ENCODE data around the genes ERGIC2 and DENND5B.

DNA sequence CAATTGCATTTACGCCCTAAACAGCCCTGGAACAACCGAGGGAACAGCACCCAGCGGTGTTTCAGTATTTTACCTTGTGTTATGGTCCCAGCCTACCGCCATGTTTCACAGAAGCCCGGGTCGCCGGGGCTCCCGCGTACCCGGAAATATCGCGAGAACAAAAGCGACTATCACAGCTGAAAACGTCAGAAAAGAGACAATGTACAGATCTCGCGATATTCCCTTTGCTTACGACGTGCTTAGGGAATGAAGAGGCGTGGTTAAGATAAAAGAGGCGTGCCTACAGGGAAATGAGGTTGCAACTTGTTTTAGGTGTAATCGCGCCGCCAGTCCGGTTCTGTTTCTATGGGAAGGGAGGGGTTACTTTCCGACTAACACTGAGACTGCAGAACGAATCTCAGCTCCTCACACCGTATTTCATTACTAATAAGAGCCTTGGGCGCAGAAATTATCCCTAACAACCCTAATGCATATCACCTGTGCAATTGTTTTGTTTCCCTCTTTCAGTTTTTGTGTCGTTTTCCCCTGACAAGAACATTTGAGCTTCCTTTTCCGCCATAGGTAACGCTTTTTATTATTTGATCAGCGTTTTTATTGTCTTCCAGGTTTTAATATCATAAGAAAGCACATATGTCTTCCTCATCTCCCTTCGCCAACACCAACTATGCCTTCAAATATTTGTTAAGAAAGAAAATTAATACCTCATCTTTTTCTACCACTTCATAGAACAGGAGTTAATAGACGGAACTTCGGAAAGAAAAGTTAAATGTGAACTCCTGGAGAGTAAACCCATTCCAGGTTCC, at the start of gene ERGIC2:
Gene ERGIC2 (minus strand): TSS at position 131 of the 803 bp plus-strand sequence.
- PRO-cap, result bidirectional peak, plus-strand start at position 329 of the sequence, minus-strand start at position 107 of the sequence

- PRO-cap, result no peak
Observed at GRCh38 chr12:29437348-29438004, 56.5 kb upstream of the ERGIC2 start.

GRCh38 chr12:29572519-29573478, 75.3 kb upstream of the OVCH1 start:
- PRO-cap, result no peak

DNA sequence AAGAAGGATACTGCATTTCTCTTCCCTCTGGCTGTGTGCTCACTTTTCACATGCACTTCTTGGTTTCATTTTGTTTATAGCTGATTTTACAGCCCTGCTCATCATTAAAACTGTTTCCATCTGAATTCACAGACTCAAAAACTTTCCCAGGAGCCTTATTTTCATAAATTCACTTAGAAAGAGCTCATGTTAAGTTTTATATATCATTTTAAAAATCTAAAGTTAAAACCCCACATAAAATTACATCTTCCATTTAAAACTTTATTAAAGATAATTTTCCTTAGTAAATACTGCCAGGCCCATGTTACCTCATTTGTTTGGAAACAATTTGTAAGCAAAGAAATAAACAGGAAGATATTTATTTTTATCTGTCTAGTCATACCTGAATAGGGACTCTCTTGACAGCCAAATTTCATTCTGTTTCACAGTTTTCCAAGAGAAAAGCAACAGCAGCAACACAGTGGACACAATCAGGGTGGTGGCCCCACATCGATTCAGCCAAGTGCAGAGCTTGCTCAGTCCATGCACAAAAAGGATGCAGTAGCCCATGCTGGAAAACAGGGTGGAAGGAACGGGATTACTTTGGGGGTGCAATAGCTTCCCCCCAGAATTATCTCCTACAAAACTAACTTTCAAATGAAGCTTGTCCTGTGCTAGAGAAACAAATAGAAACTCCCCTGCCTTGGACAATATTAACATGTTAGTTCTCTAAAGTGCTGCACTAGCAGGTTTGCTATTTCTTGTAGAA, 85.7 kb upstream of the OVCH1 start:
- PRO-cap, result no peak

DNA sequence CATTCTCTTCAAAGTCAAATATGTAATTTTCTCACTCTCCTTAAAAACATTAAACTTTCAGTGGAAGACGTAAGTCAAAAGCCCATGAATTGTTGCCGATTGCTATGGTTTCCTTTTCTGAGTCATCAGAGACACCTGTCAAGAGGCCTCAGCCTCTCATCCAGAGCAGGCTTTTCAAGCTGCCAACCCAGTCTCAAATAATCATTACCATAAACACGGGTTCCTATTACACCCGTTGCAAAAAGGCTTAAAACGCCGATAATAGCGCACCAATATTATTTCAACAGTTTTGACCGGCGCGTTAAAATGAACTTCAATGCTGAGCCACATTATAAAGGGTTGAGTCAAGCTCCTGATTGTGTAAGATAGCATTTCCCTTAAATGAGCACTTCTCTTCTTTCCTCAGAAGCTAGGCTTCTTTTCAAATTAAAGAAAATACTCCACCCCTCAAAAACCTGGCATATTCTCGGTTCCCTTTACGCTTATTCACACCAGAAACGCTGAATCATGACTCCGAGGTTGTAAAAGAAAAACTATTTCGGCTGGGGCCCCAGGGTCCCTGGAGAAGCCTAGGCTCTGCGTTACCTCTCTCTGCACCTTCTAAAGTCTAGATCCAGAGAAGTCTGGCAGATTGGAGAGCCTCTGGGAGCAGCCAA, 1.4 kb downstream of the TMTC1 start:
- PRO-cap, result no peak

DNA sequence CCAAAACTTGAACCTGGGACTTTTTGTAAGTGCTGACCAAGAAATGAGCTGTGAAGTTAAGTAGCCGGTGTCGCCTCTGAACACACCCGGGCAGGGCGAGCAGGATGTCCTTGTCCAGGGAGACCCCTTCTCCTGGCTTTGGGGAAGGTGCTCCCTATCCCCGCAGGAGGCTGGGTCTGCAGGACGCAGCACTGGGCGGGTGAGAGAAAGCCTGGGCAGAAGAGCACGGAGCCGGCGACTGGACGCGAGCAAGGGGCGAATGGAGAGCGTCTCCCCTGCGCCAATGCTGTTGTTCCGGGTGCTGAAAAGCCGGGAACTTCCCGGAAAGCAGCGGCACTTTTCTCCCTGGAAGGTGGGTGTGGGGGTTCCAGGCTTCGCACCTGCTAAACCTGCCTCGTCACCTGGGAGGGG, 417.0 kb upstream of the TMTC1 start:
- PRO-cap, result no peak

GRCh38 chr12:30694862-30695246, 815 bp downstream of the IPO8 start:
- PRO-cap, result unidirectional peak, plus-strand start at chr12:30695078

GRCh38 chr12:31163179-31163884, 89.7 kb downstream of the DDX11 start:
- PRO-cap, result no peak

DNA sequence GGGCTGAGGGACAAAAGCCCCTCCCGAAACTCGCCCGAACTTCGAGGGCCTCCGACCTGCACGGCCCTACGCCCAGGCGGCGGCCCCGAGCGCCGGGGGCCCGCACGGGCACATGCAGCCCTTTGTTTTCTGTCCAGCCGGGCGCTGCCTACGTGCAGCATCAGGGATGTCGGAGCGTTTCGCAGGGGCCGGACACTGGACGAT, 1.5 kb downstream of the SINHCAF start:
- PRO-cap, result no peak

DNA sequence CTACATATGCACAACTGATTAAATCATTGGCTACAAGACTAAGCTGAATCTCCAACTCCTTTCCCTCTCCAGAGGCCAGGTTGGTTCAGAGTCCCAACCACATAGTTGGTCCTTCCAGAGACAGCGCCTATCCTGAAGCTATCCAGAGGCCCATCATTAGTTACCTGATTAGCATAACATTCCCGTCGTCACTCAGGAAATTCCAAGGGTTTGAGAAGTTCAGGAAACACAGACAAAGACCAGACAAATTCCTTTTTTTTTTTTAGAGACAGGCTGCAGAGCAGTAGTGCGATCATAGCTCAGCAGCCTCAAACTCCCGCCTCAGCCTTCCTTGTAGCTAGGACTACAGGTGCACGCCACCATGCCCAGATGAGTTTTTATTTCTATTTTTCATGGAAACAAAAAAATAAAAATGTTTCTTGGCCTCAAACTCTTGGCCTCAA, 84.0 kb downstream of the DENND5B start:
- PRO-cap, result no peak

GRCh38 chr12:31570861-31571344, 20.0 kb downstream of the DENND5B start:
- PRO-cap, result no peak

- PRO-cap, result bidirectional peak, plus-strand start at chr12:31591121, minus-strand start at chr12:31591136
Observed at GRCh38 chr12:31590665-31591369, at the start of gene DENND5B. DENND5B (minus strand) TSS chr12:31591136.

- PRO-cap, result no peak
Observed at GRCh38 chr12:31603399-31604006, 12.6 kb upstream of the DENND5B start.

- PRO-cap, result no peak
Observed at GRCh38 chr12:31650916-31651299, 8.6 kb upstream of the ETFBKMT start.

- PRO-cap, result no peak
Observed at GRCh38 chr12:31651796-31652393, 7.6 kb upstream of the ETFBKMT start.

DNA sequence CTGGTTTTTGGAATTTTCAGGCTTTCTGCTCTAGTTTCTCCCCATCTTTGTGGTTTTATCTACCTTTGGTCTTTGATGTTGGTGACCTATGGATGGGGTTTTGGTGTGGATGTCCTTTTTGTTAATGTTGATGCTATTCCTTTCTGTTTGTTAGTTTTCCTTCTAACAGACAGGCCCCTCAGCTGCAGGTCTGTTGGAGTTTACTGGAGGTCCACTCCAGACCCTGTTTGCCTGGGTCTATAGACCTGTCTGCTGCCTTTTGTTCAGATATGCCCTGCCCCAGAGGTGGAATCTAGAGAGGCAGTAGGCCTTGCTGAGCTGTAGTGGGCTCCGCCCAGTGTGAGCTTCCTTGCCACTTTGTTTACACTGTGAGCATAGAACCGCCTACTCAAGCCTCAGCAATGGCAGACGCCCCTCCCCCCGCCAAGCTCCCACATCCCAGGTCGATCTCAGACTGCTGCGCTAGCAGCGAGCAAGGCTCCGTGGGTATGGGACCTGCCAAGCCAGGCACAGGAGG, 10.3 kb downstream of the AMN1 start:
- PRO-cap, result no peak

DNA sequence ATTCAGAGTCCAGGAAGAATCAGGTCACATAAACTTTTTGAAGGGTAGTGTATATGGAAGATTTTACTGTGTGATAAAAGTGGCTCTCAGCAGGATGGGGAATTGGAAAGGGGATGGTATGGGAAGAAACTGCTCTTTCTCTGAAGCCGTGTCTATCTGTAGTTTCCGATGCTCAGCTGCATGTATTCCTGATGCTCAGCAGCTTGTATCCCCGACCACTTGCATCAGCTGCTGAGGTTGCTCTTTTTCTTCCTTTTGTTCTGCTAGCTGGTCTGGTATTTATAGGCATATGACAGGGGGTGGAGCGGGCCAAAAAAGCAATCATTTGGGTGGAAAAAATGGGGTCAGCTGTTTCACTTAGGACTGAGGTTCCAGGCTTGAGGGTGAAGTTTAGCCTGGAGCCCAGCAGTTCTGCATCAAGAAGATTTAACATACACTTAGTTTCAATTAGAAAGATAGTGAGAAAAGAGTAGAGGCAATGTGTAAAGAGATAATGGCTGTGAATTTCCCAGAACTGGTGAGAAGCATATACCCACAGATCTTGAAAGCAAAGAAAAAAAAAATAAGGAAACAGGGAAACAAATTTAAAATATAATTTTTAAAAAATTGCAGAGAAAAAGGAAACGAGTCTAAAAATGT, 23.6 kb upstream of the AMN1 start:
- PRO-cap, result no peak

GRCh38 chr12:31832980-31833541, 41.0 kb upstream of the H3-5 start:
- PRO-cap, result no peak

DNA sequence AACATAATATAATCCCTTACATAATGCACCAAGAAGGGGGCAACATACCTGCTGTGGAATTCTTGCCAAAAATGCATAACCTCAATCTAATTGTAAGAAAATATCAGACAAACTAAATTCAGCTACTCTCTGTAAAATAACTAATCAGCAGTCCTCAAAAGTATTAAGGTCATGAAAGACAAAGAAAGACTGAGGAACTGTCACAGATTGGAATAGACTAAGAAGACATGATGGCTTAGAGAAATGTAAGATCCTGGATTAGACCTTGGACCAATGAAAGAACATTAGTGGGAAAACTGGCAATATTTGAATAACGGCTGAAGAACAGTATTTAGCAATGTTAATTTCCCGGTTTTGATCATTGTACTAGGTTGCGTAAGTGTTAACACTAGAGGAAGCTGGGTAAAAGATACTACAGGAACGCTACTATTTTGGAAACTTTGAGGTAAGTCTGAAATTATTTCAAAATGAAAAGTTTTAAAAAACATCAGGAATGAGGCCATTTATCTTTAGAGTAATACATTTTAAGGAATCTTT, 68.3 kb upstream of the H3-5 start:
- PRO-cap, result no peak

GRCh38 chr12:31985183-31986165, 26.3 kb downstream of the RESF1 start:
- PRO-cap, result no peak